ENCODE measurements around a stretch of chr15.

GRCh38 chr15:95278843-95279402 is 1047.6 kb downstream of the MCTP2 start:
- PRO-cap: no peak

DNA sequence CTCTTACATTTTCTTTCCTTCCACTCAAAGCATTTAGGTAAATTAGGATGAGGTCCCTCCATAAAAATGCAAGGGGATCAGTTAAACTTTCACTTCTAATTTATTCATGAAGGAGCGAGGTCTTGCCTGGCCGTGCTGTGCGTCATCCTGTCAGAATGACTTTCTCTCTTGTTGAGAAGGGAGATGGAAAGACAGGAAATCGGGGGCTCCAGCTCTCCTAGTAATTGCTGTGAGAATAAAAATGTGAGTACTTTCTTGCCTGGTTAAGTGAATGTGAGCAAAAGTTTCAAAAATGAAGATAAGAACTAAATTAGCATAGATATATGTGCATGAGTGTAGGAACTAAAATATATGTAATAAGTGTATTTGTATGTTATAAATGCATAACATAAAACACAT is 962.2 kb upstream of the NR2F2 start:
- PRO-cap: unidirectional peak, minus-strand start at position 157 of the sequence

GRCh38 chr15:95459227-95459721 is 871.2 kb upstream of the NR2F2 start:
- PRO-cap: no peak

DNA sequence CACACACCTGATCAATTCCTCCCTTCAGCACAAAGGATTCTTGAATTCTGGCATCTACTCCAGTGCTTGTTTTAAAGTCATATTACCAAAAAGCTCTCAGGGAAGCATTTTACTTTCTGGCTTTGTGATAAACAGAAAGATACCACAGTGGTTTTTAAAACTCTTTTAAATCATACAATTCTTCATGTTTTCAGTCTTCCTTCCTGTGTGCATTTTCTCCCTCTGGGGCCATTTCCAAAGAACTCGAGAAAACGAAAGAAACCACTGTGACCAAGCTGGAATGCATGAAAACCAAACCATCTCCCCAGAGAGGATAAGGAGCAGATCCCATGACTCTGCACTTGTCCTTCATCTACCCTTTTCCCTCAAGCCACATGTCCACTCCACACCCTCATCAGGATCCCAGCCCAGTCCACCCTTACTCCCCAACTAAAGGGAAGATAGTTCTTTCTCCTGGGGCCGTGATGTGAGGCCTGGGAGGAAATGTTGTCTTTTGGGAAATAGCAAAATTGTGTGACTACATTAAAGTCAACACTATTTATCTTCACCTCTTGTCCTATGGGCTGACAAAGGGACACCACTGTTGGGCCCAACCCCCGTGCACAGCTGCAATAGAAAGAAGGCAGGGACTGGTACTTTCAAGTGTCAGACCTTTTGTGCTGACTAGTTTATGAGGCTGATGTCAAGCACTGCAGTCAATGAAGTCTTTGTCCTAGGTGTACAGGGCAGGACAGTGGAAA is 487.3 kb upstream of the NR2F2 start:
- PRO-cap: no peak

- PRO-cap: no peak
These were observed 158.7 kb upstream of the NR2F2 start for GRCh38 chr15:96171737-96172349.

DNA sequence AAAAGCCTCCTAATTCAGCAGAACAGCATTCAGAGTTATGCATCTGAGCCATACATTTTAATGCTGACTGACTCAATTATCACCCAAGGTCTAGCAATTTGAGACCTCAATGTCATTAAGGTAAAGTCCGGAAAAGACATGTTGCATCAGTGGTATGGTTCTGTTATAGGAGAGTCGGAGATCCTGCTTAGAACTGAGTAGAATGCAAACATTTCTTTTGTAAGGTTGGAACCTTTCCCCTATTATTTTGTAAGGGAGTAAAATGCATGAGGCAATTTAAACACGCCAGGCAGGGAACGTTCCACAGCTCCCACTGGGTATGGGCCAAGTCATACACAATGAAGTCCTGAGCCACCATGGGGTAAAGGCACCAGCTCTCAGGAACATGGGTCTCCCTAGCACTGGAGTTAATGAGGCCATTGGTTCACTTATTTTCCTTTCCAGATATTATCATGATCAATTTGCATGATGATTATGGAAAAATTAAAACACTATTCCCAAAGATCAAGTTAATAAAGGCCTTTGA is 116.6 kb upstream of the NR2F2 start:
- PRO-cap: no peak

DNA sequence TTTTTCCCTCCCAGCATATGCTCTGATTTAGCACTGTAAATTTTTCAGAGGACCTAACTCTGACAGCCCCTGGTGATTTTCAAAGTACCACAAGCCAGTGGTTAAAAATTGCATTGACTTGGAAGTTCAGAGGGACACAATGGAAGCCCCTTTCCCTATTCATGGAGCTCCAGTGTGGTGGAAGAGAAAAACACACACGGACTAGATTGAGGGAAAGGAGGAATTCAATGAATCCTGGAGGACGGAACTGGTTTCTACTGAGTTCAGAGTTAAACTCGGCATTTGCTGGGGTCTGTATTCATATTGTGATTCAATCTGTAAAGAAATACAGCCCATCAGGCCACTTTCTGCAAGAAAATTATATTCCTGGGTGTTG is 3.1 kb upstream of the NR2F2 start:
- PRO-cap: bidirectional peak, plus-strand start at position 172 of the sequence, minus-strand start outside the sequence

DNA sequence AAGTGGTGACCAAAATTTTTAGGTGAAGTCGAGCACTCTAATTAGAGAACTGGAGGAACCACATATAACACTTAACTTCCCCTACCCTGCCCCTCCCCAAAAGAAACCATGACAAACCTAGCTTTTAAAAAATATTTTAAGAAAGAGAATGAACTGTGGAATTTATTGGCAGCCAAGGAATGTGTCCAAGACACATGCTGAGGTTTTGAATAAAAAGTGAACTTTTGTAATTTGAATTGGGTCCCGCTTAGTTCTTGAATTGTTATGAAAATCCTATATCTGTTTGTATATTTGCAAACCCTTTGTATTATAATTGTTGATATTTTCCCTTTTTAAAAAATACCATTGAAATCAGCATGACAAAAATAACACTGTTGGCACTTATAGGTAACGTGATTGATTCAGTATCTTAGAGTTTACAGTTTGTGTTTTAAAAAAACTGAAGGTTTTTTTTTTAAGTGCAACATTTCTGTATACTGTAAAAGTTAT is 7.8 kb downstream of the NR2F2 start:
- PRO-cap: no peak

- PRO-cap: unidirectional peak, minus-strand start at chr15:96338841
These were observed 8.2 kb downstream of the NR2F2 start for GRCh38 chr15:96338724-96339139.

DNA sequence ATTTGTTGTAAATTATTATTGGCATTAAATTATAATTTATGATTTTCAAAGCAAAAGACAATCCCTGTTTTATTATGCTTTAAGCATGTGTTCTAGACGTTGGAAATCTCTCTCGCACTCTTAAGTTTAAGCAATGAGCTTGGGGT is 9.6 kb downstream of the NR2F2 start:
- PRO-cap: no peak

- PRO-cap: unidirectional peak, minus-strand start at chr15:96342106
These were observed 11.5 kb downstream of the NR2F2 start for GRCh38 chr15:96341799-96342507.

GRCh38 chr15:96359652-96360556 is 29.4 kb downstream of the NR2F2 start:
- PRO-cap: bidirectional peak, plus-strand start at chr15:96359879, minus-strand start at chr15:96359817; unidirectional peak, minus-strand start at chr15:96360442

DNA sequence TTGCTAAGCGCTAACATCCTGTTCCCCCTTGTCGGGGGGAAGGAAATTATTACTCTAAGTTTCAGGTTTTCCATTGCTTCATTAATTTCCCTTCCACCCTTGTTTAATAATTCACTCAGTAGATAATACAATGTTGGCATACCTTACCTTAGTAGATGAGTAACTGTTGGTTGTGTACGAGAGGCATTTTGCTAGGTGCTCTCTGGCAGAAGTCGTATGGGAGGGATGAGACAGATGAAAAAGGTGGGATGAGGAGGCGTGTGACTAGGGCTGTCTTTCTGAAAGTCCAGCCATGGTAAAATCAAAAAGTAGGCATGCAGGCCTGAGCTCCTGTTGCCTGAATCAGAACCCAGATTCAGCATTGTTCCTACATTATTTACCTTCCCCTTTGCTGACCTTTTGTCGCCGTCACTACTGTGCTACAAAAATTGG is 641.1 kb upstream of the ARRDC4 start:
- PRO-cap: no peak

- PRO-cap: no peak
These were observed 849 bp upstream of the ARRDC4 start for GRCh38 chr15:97959643-97960064.

DNA sequence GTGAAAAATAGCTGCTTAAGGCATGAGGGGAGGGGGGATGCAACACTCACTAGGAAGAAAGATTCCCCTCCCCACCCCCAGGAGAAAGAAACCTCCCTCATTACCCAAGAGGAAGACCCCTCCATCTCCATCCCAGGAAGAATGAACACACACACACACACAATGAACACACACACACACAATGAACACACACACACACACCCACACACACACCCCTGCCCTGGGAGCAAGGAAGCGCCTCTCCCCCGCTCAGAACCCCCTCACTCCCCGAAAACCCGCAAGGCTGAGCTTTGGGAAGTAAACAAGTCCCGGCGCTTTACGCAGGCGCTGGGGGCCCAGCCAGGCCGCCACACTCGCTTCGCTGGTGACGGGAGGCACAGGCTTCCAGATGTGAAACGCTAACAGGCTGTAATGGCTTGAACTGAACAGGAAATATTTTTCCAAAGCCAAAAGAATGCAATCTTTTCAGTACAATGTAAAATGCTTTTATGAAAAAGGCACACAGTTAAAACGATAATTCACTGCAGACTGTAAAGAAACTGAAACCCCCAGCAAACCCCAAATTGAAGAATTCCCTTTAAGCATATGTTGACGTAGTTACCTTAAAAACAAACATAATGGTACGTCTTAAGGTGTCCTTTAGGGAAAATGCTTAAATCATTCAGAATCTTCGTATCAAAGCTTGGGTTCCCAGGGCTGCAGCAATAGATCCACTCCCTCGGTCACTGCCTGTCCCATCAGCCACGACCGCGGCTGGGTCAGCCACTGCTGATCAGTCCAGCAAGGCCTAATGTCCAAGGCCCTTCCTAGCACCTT is 122.6 kb upstream of the IGF1R start:
- PRO-cap: no peak

- PRO-cap: no peak
These were observed 48.5 kb upstream of the IGF1R start for GRCh38 chr15:98599786-98600222.

DNA sequence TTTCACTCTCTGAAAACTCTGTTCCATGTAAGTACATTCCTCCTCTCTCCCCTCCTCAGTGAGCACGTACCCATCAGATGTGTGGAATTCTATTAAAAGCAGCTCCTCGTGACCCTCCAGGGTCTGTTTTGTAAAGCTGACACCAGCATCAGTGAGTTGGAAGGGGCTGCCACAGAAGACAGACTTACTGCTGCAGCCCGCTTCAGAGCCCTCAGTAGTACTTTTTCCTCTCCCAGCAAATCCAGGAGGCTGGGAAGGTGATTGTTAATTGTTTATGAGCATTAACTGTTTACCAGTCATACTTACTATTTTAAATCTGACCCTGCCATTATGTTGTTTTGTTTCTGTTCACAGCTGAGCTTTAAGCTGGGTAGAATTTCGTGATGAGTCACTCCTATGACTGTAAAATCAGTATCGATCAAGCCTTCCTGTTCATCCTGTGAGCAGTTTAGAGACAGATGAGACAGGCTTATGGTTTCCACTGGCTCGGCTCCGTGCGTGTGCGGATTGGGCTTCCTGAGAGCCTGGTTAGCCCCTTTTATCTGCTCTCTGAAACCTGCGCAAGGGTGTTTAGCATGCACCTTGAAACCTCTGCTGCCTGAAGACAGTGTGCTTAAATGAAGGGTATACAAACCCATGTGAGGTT is 20.5 kb downstream of the IGF1R start:
- PRO-cap: bidirectional peak, plus-strand start at position 154 of the sequence, minus-strand start at position 60 of the sequence

DNA sequence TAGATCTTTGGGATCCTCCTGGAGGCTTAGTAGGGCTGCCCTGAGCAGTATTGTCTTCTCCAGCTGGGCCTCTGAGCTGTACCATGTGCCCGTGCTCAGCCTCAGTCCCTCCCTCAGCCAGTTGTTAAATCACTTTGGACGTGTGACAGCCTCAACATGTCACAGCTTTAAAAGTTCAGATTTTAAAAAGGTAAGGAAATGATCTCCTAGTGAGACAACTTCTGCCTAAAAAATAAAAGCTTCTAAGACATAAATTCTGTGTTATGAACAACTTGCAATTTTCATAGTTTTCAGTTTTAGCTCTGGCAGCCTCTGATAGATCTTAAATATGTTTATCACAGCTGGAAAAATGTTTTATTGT is 35.6 kb downstream of the IGF1R start:
- PRO-cap: no peak

DNA sequence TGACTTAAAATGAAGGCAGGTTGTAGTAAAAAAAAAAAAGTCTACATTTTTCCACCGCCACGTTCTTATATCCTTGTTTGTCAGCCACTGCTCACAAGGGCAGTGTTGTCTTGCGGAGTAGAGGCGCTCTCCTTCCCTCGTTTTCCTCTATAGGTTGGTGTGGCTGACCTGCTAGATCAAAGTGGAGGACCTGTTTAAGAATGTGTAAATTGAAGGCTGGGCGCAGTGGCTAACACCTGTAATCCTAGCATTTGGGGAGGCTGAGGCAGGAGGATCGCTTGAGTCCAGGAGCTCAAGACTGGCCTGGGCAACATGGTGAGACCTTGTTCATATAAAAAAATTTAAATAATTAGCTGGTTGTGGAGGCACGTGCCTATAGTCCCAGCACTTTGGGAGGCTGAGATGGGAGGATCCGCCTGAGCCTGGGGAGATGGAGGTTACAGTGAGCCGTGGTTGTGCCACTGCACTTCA is 65.8 kb downstream of the IGF1R start:
- PRO-cap: no peak

- PRO-cap: bidirectional peak, plus-strand start at chr15:98715167, minus-strand start at chr15:98715025
These were observed 66.5 kb downstream of the IGF1R start for GRCh38 chr15:98714637-98715425.

Measured in anterior vena cava (tissue), 1 donor.